ENCODE measurements around the genes ZNF227, PPP1R37 and KLC3.

DNA sequence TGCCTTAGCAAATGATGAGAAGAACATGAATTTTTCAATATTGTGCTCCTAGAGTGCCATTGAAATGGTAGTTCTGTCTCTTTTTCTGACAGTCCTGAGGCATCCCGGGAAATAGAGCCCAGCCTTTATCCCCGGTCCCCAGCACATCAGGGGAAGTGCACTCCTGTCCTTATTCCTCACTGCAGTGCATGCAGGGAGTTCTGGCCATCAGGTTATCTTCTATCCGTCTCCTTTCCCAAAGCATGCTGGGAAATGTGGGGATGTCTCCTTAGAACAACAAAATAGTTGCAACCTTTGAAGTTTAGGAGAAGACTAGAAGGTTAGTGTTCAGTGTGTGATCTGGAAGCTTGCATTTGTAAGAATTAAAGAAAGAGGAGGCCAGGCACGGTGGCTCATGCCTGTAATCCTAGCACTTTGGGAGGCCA is 7.5 kb upstream of the CADM4 start:
- RRBS, 2 experiments: no CpG with 5 or more reads among the region's 4 CpGs

- RRBS, 2 experiments: no CpG with 5 or more reads among the region's 25 CpGs
Observed at GRCh38 chr19:43764680-43765890, 10.3 kb upstream of the SMG9 start.

DNA sequence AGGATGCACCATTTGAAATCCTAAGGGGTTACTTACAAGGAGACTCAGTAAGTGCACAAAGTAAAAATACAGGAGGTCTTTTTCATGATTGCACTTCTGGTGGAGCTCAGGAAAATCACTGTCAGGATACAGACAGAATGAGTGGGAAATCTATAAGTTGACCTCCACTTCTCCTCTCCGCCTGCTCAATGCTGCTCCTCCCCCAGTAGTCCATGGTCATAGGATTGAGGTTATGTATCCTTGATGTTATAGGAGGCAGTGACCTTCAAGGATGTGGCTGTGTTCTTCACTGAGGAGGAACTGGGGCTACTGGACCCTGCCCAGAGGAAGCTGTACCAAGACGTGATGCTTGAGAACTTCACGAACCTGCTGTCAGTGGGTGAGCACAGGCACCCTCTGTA is 5.8 kb downstream of the ZNF230 start:
- RRBS, 2 experiments: no CpG with 5 or more reads among the region's 3 CpGs

- RRBS, 2 experiments: 1 to 5% methylated on average over 6 of the region's 51 CpGs
Observed at GRCh38 chr19:44212149-44213302, at the start of gene ZNF227. Gene ZNF227 (plus strand): TSS chr19:44212532.

DNA sequence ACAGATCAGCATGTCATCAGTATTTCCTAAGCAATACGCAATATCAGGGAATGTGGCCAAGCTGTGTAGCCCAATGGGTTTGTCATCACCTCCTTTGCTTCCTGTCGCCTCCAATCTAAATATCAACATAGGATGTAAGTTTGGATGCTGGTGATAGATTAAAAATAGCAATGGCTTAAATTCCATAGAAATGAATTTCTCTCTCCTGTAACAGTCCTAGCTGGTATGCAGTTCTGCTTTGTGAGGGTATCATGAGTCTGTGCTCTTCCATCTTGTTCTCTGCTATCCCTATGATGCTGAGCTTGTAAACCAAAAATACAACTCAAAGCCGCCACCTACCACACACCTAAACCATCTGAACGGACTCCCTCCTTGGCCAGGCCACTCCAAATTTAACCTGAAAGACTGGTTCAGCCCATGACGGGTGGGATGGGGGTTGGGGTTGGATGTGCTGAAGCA is 10.0 kb upstream of the IGSF23 start:
- RRBS, 2 experiments: no CpG with 5 or more reads among the region's 5 CpGs

DNA sequence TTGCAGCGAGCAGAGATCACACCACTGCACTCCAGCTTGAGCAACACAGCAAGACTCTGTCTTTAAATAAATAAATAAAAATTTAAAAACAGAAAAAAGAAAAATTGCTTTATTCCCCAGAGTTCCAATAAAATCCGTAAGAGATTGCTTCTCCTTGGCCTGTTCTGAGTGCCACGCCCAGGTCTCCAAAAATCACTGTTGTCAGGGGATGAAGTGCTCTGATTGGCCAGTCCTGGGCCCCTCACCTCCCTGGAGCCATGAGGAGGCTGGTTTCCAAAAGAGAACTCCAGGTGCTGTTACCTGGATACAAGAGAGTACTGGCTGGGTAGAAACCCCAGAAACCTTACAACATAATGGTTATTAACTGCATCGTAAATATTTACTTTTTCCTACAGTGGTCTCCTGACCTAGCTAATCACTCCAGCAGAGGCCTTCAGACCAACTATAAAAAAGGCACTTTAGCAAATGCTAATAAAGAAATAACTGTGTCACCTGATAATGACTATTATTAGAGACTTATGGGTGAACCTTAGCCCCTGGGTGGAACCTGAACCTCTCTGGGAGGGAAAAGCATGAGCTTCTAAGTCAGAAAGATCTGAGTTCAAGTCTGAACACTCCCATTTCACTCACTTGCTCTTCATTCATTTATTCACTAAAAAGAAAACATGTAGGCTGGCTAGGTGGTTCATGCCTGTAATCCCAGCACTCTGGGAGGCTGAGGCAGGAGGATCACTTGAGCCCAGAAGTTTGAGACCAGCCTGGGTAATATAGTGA is 1.5 kb upstream of the IGSF23 start:
- RRBS, 2 experiments: no CpG with 5 or more reads among the region's 4 CpGs

- RRBS, 2 experiments: no CpG with 5 or more reads among the region's 3 CpGs
Observed at GRCh38 chr19:44626000-44626714, 12.8 kb downstream of the IGSF23 start.

- RRBS, 2 experiments: no CpG with 5 or more reads among the region's 10 CpGs
Observed at GRCh38 chr19:44639053-44639675, 4.5 kb upstream of the PVR start.

GRCh38 chr19:44666707-44667385 is 4.4 kb upstream of the CEACAM19 start:
- RRBS, 2 experiments: no CpG with 5 or more reads among the region's 8 CpGs

DNA sequence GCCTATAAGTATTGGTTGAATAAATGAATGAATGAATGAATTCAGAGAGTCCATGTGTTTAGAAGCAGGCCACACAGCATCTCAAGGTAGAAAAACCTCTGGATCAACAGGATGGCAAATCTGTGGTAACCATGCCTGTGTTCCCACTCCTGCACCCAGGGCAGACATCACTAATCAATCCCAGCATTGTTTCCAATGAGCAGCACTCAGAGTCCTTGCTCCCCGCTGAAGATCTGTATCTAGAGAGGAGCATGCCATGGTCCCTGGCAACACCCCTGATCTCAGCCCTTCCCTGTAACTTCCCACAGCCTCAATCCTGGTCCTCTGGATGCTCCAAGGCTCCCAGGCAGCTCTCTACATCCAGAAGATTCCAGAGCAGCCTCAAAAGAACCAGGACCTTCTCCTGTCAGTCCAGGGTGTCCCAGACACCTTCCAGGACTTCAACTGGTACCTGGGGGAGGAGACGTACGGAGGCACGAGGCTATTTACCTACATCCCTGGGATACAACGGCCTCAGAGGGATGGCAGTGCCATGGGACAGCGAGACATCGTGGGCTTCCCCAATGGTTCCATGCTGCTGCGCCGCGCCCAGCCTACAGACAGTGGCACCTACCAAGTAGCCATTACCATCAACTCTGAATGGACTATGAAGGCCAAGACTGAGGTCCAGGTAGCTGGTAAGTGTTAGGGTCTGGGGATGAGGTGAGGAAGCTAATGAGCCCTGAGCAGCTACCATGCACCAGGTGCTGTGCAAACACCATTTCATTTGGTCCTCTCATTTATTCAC is 1.2 kb downstream of the CEACAM19 start:
- RRBS, 2 experiments: no CpG with 5 or more reads among the region's 10 CpGs

- RRBS, 2 experiments: no CpG with 5 or more reads among the region's 4 CpGs
Observed at GRCh38 chr19:44722586-44723069, 23.7 kb downstream of the CEACAM16 start.

DNA sequence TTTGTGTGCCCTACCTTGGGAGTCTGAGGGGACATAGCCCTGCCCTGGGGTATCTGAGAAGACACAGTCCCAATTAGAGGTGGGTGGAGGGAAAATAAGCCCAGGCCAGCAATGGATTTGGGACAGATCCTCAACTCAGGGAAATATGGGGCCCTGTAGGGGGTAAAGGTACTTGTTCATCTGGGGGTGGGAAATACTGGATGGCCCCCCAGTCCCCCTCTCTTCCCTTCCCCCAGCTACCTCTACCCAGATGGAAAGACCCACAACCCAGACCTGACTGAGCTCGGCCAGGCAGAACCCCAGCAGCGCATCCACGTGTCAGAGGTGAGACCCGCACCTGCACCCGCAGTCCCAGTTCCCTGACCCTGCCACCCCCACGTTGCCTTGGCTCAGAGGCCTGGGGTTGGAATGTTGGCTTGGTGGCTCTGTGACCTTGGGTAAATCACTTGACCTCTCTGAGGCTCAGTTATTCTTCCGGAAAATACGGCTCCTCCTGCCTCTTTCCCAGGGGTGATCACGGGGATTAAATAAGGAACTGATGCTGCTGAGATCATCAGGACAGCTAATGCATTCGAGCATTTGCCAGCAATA is 12.2 kb downstream of the CBLC start:
- RRBS, 2 experiments: no CpG with 5 or more reads among the region's 10 CpGs

DNA sequence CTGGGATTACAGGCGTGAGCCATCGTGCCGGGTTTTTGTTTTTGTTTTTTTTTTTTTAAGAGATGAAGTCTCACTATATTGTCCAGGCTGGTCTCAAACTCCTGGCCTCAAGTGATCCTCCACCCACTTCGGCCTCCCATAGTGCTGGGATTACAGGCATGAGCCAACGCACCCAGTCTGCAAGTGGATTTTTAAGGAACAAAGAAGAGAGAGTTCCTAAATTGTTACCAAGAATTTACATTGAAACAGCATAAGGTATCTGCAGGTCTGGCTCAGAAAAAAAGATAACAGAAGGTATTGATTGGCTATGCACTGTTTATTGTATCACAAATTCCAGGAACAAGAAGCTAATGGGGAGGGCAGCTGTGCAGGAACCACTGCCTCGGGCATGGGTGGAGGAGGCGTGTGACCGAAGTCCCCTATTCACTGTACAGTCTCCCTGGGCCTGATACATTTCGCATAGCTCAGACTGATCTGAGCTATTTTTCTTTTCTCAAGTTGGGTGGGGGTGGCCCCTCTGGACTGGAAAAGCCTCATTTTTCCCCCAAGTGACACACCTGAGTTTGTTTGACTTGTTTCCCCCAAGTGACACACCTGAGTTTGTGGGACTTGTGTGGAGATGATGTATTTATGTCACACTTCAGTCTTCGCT is 11.7 kb downstream of the NECTIN2 start:
- RRBS, 2 experiments: no CpG with 5 or more reads among the region's 10 CpGs

GRCh38 chr19:45074772-45075050 is 1.6 kb downstream of the ZNF296 start:
- RRBS, 2 experiments: no CpG with 5 or more reads among the region's 4 CpGs

DNA sequence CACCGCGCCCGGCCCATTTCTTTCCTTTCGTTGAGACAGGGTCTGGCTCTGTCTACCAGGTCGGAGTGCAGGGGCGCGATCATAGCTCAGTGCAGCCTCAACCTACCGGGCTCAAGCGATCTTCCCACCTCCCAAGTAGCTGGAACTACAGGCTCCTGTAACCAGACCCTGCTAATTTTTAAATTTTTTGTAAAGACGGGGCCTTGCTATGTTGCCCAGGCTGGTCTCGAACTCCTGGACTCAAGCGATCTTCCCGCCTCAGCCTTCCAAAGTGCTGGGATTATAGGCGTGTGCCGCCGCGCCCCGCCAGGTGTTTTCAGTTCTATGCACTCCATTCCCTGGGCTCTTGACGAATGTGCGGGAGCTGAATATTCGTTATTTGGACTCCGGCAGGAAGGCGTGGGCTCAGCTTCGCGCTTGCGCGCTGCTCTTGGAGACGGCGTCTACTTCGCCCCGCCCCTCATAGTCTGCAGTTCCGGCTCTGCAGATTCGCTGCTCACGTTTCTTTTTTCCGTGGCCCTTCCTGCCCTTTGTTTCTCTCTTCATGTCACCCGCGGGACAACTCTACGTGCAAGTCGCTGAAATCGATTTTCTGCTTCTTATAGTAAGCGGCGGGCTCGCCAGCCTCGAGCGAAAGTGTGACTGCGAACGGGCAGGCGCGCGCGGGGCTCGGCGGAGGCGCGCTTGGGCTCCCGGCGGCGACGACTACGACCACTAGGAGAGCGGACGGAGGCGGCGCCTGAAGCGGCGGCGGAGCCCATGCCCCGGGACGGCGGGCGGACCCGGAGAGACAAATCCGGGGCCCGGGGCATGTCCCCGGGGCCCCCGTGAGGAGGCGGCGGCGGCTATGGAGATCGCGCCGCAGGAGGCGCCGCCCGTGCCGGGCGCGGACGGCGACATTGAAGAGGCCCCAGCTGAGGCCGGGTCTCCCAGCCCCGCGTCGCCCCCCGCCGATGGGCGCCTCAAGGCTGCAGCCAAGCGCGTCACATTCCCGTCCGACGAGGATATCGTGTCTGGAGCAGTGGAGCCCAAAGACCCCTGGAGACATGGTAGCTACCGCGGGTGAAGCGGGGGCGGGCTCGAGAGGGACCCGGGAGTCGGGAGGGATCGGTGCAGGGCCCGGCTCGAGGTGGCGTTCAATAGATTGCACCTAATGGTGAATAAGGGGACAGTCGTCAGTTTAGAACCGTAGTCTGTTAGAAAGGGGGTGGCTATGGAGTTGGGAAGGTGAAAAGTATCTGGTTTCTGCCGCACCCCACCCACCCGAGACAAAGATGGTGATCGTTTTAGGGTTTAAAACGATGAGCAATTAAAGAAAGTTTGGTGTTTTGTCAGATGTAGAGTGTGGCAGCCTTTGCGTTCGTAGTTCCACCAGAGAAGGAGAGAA is at the start of gene PPP1R37:
TSS of gene PPP1R37 (plus strand) at position 701 of the 1,387 bp plus-strand sequence.
- RRBS, 2 experiments: under 1 to 4% methylated on average over 38 of the region's 122 CpGs

DNA sequence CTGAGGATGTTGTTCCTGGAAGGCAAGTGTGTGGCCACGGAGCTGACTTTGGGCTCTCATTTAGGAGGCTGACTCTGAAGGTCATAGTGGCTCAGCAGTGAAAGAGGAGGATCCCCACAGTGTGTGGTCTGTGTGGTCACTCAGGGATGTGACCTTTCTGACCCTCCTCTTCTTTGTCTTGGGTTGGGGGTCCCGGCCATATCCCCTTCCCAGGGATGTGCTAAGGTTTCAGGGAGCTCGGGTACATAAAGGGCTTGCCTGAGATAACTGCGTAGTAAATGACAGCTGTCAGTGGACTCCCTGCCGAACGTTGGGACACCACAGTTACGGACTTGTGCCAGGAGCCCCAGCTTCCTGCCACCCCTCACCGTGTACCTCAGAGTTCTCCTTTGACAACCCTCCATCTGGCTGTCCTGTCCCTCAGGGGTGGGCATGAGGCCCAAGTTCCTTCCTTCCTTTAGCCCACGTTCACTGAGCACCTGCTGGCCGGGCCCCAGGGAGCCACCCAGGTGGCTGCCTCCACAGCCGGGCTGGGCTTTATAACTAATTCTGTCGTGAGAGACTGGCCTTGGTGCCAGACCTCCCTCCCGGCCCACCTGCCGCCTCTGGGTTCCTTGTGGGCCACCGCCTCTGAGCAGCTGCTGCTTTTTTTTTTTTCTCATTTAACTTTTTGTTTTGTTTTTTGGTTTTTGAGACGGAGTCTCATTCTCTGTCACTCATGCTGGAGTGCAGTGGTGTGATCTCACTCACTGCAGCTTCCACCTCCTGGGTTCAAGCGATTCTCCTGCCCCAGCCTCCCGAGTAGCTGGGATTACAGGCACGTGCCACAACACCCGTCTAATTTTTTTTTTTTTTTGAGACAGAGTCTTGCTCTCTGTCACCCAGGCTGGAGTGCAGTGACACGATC is 25.6 kb downstream of the PPP1R37 start:
- RRBS, 2 experiments: 79 to 87% methylated on average over 4 of the region's 21 CpGs

- RRBS, 2 experiments: no CpG with 5 or more reads among the region's 14 CpGs
Observed at GRCh38 chr19:45273191-45273628, 22.1 kb downstream of the MARK4 start.

- RRBS, 2 experiments: 2 to 4% methylated on average over 27 of the region's 56 CpGs
Observed at GRCh38 chr19:45340196-45340970, at the start of gene KLC3. Gene KLC3 (plus strand): TSS chr19:45340750.

GRCh38 chr19:45428104-45429130 is 4.7 kb upstream of the ERCC1 start:
- RRBS, 2 experiments: 1 to 5% methylated on average over 31 of the region's 82 CpGs

GRCh38 chr19:45430887-45431185 is 7.1 kb upstream of the ERCC1 start:
- RRBS, 2 experiments: no CpG with 5 or more reads among the region's 7 CpGs

All from Panc1 (cell line).